ENCODE measurements around a stretch of chr9.

DNA sequence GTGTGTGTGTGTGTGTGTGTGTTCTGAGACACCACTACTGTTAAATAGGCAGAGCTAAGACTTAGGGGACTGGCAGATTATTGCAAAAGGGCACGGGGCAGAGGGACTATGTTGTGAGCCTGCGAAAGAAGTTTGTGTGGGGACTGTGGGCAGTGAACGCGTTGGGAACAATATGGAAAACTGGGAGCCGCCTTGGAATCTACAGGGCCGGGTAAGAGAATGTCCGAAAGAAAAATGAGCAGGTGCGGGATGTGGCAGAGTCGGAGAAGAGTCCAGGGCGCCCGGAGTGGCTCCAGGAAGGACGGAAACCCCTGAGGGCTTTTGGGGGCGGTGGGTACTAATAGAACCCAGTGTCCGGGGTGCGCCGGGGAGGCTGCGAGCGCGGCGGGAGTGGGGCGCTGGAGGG is 43.4 kb upstream of the WASHC1 start:
- PRO-cap, result no peak
- RAMPAGE, long total RNA, 4 experiments, result start-site peak on the plus strand in 1 of 4 experiments, centred at position 75 of the sequence, 10 reads per replicate

GRCh38 chr9:178215-178476 is 710 bp downstream of the ZNG1A start:
- PRO-cap, result no peak
- RAMPAGE, long total RNA, 4 experiments, result no peak in any of the 4 experiments

- PRO-cap, result no peak
- RAMPAGE, long total RNA, 4 experiments, result start-site peak on the plus strand in 1 of 4 experiments, at chr9:278526-278625 at its widest, 10 reads per replicate
Observed at GRCh38 chr9:278289-279405, 64.0 kb downstream of the DOCK8 start.

DNA sequence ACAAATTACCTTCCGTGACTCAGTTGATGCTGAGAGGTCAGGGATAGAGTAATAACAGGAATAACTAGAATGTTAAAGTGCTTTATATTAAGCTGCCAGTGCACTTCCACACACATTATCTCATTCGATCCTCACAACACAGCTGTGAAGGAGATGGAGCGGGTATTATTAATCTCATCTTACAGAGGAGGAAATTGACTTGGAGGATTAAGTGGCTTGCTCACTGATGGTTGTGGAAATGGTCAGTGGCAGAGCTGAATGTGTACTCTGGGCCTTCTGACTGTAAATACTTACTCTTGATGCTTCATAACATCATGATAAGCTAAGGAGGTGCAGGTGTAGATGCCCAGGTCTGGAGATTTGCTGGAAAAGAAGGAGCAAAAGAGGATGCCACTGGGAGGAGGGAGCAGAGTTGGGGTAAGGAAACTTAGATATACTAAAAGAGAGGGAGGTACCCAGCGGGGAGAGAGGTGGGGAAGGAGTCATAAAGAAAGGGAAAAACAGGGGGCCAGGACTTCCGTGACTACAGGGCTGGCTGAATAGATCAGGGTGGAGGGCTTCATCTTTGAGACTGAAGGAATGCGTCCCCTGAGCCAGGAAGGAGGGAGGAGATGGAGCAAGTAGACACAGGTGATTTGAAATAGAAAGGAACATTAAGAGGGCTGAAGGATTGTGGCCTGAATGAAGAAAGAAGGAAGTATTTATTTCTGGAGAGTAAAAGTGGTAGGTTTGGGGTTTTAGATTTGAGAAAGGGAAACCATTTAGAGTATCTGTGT is 84.7 kb downstream of the KANK1 start:
- PRO-cap, result no peak
- RAMPAGE, long total RNA, 4 experiments, result no peak in any of the 4 experiments

GRCh38 chr9:621528-622078 is 117.1 kb downstream of the KANK1 start:
- PRO-cap, result no peak
- RAMPAGE, long total RNA, 4 experiments, result no peak in any of the 4 experiments

- PRO-cap, result no peak
- RAMPAGE, long total RNA, 4 experiments, result no peak in any of the 4 experiments
Observed at GRCh38 chr9:628984-629641, 124.6 kb downstream of the KANK1 start.

GRCh38 chr9:673945-674451 is 167.5 kb upstream of the DMRT1 start:
- PRO-cap, result no peak
- RAMPAGE, long total RNA, 4 experiments, result no peak in any of the 4 experiments

DNA sequence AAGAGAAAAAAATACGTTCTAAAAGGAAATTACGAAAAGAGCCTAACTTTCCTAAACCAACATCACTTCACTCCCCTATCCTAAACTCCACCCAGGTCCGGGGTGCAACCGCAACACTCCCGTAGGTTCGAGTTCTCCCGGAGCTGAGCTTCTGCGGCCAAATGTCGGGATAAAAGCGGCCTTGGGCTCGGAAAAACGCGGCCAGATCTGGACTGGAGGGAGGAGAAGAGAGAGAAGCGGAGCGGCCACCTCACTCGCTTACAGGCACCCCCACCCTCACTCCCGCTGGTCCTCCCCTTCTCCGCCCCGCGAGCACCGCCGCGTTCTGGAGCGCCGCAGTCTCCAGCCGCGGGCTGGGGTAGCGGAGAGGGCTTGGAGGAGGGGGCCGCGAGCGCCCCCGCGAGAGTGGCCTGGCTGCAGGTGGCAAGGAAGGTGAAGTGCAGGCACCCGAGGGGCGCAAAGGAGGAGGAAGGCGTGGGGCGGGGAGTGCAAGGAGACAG is 340 bp upstream of the DMRT3 start:
- PRO-cap, result no peak
- RAMPAGE, long total RNA, 4 experiments, result no peak in any of the 4 experiments

- PRO-cap, result no peak
- RAMPAGE, long total RNA, 4 experiments, result no peak in any of the 4 experiments
Observed at GRCh38 chr9:2110185-2110522, 95.0 kb downstream of the SMARCA2 start.

DNA sequence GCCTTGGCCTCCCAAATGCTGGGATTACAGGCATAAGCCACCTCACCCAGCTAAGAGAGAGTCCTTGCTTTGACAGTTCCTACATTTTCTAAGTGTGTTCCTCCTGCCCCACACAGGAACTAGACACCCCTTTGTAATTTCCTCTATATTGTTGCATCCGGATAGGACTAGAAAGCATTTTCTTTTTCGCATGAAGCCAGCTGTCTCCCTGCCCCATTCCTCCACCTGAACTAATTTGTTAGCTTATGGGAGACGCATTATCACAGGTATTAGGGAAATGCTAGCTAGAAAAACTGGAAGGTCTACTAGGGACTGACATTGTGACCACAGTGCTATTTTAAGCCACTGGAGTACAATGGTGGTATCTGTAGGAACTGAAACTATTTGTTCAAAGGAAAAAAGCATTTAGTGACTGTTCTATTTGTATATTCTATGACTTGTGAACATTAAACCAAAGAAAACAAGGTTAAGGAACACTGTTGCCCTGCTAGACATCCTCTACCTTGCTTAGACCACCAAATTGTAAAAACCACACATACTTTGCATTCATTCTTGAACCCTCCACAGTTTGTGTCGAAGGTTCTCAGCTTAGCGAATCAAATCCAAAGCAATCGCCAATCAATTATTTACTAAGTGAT is 214.2 kb downstream of the SMARCA2 start:
- PRO-cap, result no peak
- RAMPAGE, long total RNA, 4 experiments, result no peak in any of the 4 experiments

- PRO-cap, result no peak
- RAMPAGE, long total RNA, 4 experiments, result no peak in any of the 4 experiments
Observed at GRCh38 chr9:2234659-2235184, 219.6 kb downstream of the SMARCA2 start.

DNA sequence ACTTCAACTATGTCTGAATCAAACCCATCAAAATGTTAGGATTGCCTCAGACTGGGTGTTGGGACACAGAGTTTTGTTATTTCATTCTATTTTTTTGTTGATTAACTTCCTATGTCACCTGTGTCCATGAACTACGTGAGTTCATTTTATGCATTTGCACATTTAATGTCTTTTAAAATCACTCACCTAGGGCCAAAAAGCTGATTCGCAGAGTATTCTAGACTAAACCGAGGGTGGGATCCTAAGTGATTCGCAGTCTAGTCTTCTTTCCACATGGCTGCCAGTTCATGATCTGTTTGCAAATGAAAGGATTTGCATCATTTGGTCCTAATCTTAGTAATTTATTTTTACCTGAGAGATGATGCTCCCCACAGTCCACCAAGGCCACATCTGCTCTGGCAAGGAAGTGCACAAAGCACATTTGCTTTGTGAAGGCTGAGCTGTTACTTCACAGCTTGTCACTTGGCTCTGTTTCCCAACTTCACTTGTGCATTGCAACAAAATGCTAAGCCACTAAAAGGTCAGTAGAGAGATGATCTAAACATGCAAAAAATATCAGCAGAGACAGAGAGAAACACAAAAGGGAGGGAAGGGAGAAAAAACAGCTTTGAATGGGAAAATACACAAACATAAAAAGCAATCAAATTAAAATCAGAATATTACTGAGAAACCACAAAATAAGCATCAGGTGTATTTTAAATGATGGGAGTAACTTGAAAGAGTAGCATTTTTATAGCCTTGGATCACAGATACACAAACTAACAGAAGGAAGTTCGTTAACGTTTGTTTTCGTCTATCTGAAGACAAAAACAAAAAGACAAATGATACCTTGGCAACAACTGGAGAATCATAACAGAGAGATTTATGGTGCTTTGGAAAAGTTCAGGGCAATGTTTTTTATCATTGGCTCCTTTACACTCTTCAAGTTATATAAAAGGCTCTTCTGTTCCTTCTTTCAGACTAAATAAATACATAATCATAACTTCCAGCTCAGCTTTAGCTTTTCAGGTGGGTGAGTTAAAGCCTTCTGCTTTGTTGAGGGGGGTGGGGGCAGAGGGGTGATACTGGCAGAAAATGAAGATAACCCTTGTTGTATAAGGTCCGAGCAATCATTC is 128.3 kb upstream of the VLDLR start:
- PRO-cap, result no peak
- RAMPAGE, long total RNA, 4 experiments, result no peak in any of the 4 experiments

GRCh38 chr9:2809517-2809928 is 34.4 kb downstream of the PUM3 start:
- PRO-cap, result no peak
- RAMPAGE, long total RNA, 4 experiments, result no peak in any of the 4 experiments

- PRO-cap, result no peak
- RAMPAGE, long total RNA, 4 experiments, result no peak in any of the 4 experiments
Observed at GRCh38 chr9:3398044-3398628, 127.7 kb downstream of the RFX3 start.

DNA sequence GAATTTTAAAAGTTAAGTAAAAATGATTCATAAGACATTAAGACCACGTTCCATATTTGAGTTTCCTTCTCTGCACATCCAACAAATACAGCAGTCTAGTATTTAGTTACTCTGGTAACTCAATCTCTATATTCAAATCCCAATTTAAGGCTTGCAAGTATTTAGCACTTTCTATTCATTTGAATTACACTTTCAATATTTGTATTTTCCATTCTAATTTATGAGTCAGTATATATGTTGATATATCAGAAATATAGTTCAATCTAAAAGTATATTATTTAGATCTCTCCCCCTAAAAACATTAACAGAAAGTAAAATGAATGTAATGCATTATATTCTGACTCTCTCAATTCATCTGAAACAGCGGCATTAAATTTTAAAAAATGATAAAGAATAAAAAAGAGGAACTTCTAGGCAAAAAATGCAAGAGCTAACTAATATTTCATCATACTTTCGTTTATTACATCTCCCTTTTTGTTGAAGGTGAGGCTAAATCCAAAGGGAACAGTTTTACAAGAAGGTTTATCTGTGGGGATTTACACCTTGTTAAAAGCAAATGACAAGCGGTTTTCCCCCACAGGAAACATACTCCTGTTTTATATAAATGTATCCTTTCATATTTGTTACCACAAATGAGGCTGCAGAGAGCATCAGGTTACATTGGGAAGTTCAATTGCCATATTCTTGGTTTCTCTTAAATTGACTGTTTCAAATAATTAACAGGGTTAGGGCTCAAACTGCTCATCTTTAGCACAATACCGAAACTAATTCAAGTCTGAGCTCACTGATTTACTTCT is 17.5 kb downstream of the RFX3 start:
- PRO-cap, result no peak
- RAMPAGE, long total RNA, 4 experiments, result no peak in any of the 4 experiments

- PRO-cap, result no peak
- RAMPAGE, long total RNA, 4 experiments, result no peak in any of the 4 experiments
Observed at GRCh38 chr9:3508942-3509832, 16.6 kb downstream of the RFX3 start.

GRCh38 chr9:3516357-3516938 is 9.4 kb downstream of the RFX3 start:
- PRO-cap, result no peak
- RAMPAGE, long total RNA, 4 experiments, result no peak in any of the 4 experiments

GRCh38 chr9:3793806-3794624 is 268.2 kb upstream of the RFX3 start:
- PRO-cap, result no peak
- RAMPAGE, long total RNA, 4 experiments, result no peak in any of the 4 experiments

DNA sequence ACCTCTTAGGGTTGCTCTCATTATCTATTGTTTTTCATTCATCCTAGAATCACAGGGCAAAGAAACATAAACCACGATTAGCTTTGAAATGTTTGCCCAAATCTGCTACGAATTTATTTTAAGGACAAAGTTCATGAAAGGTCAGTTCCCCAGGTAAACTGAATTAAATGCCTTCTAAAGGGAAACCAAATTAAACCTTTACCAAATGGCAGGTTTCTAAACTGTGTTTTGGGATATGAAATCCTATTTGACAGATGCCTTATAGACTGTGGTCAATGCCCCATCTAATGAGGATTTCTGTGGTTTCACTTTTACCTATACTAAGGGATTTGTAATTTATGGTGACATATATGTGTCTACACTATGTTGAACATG is 188.6 kb downstream of the GLIS3 start:
- PRO-cap, result no peak
- RAMPAGE, long total RNA, 4 experiments, result no peak in any of the 4 experiments

- PRO-cap, result unidirectional peak, plus-strand start at chr9:4298514
- RAMPAGE, long total RNA, 4 experiments, result no peak in any of the 4 experiments
Observed at GRCh38 chr9:4298452-4298806, 1.4 kb downstream of the GLIS3 start.

Data from sigmoid colon (tissue), 4 donors.